Bronchus fibroblast of lung (primary cell): ENCODE measurements around a stretch of chr3.

DNA sequence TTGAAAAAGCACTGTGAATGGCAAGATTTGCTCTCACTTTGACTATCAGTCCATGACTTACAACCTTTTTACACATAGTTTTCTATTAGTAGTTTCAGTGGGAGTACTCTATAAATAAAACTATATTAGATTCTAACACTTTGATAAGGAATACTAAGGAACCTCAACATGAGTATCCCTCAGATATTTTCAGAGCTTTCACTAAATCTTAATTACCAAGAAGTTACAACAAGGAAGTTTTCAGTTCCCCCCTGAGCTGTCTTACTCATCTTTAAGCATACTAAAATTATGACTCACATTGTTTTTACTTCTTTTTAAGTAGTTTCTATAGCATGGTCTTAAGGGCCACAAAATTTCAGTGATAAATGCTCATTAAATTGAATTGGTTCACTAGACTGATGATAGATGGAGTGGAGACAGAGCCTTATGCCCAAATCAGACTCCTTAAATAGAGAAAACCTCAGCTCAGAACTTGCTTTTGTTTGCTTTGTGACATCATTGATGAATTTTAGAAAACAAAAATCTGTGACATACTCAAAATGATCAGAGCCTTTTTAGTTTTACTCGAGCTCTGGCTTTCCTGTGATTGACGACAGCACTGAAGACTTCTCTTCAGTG is 31.5 kb upstream of the RAP2B start:
- RAMPAGE, long total RNA, result no peak

DNA sequence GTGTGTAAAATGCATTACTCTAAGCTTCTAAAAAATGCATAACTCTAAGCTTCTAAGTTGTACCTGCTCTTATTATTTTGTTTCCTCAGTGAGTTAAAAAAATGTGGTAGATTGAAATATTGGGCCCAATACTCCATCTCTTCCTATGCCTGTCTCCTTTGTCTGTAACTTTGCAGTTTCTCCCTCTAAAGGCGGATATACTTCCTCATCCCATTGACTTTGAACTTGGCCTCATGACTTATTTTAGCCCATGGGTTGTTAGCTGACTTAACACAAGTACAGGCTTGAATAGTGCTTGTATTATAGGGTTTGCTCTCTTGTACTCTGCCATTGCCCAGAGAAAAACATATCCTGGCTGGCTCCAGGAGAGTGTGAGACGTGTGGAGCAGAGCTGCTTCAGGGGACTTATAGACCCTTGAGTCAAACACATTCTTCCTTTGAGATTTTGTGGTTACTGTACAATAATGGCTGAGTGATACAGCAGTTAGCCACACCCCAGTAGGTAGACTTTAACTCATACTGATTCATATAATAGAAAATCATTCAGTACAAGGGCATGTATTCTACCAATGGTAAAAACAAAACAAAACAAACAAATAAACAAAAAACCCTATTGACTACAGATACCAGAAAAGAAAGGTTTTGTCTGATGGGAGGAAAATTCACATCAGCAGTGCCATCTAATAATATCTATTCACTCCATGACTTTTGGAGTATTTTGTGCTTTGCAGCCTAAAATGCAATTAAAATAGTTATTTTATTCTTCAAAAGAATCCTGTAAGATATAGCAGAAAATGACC is 124.0 kb downstream of the RAP2B start:
- RAMPAGE, long total RNA, result no peak

DNA sequence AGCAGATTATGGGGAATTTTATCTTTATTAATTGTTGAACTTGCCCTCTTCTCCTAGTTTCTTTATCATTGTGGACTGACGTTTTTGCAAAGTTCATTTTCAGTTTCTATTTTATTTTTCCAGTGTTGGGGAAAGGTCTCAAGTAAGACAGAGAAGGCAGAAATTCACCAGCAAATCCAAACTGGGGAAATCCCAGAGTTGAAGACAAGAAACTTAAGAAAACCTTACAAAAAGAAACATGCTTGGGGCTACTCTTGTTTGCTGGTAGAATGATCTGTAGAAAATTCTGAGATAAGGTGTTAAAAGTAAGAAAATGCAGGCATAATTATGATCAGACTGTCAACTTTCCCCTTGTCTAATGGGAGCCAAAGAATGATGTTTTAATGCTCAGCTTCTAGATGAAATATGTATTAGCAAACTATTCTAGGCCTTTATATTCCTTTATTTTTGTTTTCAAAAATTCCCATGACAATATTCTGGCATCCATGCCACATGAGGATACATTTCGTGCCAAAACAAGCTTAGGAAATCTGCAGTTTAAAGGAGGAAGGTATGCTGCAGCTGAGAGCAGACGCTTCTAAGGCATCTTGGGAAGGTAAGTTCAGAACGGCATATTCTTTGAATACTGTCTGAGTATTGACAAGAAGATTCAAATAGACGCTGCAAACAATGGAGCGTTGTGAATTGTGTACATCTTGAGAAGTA is 158.4 kb downstream of the RAP2B start:
- RAMPAGE, long total RNA, result no peak

DNA sequence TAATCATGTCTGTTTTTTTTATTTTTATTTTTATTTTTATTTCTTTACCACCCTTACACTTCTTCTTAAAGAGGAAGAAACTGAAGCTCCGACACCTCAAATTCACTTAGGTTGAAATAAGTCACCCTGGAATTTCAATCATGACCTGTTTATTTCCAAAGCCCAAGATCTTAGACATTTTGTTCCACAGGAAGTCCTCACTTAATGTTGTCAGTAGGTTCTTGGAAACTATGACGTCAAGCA is 390.8 kb downstream of the RAP2B start:
- RAMPAGE, long total RNA, result no peak

GRCh38 chr3:153621998-153622278 is 459.9 kb downstream of the RAP2B start:
- RAMPAGE, long total RNA, result no peak

DNA sequence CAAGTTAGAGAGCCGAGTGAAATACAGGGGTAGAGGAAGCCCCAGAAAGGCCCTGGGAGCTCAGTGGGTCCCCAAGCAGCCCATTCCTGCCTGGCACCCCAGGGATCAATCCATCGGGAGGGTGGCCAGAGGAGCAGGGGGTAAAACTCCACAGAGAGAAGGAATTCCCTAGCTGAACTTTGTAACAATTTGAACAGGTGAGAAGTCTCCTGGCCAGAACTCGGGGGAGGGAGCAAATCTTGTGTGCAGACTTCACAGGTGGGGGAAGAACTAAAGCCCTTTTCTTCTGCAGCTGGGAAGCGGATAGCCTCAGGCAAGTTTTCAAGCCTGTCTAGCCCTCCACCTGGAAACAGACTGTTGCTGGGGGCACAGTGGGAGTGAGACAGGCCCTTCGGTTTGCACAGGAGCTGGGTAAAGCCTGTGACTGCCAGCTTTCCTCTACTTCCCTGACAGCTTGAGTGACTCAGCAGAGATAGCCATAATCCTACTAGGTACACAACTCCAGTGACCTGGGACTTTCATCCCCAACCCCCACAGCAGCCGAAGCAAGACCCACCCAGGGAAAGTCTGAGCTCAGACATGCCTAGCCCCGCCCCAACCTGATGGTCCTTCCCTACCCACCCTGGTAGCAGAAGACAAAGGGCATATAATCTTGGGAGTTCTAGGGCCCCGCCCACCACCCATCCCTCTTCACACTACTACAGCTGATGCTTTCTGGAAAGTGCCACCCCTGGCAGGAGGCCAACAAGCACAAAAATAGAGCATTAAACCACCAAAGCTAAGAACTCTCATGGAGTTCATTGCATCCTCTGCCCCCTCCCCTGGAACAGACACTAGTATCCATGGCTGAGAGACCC is 478.7 kb downstream of the RAP2B start:
- RAMPAGE, long total RNA, result no peak

GRCh38 chr3:153734572-153735721 is 386.2 kb upstream of the ARHGEF26 start:
- RAMPAGE, long total RNA, result no peak

- RAMPAGE, long total RNA, result no peak
Measured at GRCh38 chr3:155232397-155232936, 61.0 kb downstream of the STRIT1 start.

- RAMPAGE, long total RNA, result no peak
Measured at GRCh38 chr3:155325320-155325964, 32.0 kb upstream of the STRIT1 start.

GRCh38 chr3:155653641-155654655 is 90.9 kb downstream of the PLCH1 start:
- RAMPAGE, long total RNA, result no peak

- RAMPAGE, long total RNA, result no peak
Measured at GRCh38 chr3:155665364-155665816, 79.5 kb downstream of the PLCH1 start.

- RAMPAGE, long total RNA, result no peak
Measured at GRCh38 chr3:155905585-155906355, 35.3 kb downstream of the GMPS start.

DNA sequence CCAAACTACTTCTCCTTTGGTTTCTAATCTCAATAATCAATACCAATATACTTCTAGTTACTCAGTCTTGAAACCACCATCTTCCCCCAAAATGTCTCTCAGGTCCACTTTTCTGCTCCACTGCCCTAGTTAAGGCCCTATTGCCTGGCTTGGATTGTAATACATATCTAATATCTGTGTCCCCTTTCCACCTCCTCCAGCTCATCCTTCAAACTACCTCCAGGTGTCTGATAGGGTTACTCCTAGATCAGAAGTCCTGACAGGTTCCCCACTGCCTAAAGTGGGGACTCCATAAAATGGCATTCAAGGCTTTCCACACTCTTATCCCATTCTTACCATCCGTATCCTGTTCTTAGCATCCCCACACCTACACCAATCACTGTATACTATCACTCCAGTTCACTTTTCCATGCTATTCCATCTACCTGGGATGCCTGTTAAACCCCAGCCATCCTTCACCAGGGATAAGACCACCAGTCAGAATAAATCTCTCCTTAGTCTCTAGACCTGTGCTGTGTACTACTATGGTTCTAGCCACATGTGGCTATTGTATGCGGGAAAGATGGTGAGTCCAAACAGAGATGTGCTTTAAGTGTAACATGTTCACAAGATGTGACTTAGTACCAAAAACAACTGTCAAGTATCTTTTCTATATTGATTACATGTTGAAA is 19.2 kb downstream of the SSR3 start:
- RAMPAGE, long total RNA, result no peak

- RAMPAGE, long total RNA, result no peak
Measured at GRCh38 chr3:156608428-156608977, 53.6 kb upstream of the SSR3 start.

DNA sequence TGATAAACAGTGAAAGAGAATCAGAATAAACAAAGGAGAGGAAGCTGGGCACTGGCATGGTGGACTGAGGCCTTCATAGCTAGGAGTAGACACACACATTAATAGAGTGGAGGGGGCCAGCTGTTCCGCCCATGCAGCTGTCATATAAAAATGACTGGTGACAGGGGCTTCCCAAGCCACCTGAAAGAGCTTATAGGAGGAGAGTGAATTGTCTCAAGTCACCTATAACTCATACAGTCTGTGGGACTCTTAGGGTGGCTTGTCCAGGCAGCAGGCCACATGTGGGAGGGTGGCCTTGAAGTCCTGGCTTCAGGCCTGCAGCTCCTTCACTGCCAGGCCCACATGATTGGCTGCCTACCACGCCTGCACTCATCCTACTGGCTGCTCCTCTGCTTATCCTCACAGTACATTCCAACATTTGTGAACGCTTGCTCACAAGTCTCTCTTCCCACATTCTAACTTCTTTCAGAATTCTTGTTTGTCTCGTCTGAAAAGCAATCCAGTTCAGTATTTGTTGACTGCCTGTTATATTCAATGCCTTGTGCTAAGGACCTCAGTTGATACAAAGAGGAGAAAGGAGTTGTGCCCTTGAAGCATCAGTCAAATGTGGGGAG is 41.1 kb upstream of the TIPARP start:
- RAMPAGE, long total RNA, result no peak

DNA sequence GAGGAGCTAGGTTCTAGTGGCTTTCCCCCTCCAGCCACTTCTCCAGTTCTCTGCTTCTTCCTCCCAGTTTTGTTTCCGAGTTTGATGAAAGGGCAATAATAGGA is 1.3 kb downstream of the TIPARP start:
- RAMPAGE, long total RNA, result no peak

- RAMPAGE, long total RNA, result no peak
Measured at GRCh38 chr3:156825275-156825854, 788 bp upstream of the LEKR1 start.

- RAMPAGE, long total RNA, result no peak
Measured at GRCh38 chr3:157114915-157115814, 44.8 kb downstream of the CCNL1 start.

GRCh38 chr3:157154586-157155548 is 5.1 kb downstream of the CCNL1 start:
- RAMPAGE, long total RNA, result no peak

DNA sequence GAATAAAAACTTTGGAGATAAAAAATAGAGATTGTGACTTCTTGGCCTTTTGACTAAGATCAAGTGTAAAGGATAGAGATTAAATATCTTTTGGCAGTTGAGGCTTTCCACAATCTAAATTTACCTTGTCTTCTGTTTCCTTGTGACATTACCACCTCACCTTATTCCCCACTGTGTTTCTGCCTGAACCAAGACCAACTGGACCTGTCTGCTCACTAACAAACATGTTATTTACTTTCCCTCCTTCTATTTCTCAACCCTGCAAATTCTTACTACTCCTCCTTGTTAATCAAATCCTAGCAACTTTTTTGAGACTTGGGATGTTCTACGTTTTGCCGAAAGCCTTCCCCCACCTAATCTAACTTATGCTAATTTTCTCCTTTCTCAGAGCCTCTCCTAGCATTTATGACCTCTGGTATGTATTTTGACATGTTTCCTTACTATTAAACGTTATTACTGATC is 7.4 kb upstream of the CCNL1 start:
- RAMPAGE, long total RNA, result no peak